ENCODE measurements around the gene TPM1.

- PRO-cap, 7 experiments, result no peak in any of the 7 experiments
Observed at GRCh38 chr15:63042628-63043541, at the start of gene TPM1. Gene TPM1, plus strand, starts transcription at chr15:63042747.

DNA sequence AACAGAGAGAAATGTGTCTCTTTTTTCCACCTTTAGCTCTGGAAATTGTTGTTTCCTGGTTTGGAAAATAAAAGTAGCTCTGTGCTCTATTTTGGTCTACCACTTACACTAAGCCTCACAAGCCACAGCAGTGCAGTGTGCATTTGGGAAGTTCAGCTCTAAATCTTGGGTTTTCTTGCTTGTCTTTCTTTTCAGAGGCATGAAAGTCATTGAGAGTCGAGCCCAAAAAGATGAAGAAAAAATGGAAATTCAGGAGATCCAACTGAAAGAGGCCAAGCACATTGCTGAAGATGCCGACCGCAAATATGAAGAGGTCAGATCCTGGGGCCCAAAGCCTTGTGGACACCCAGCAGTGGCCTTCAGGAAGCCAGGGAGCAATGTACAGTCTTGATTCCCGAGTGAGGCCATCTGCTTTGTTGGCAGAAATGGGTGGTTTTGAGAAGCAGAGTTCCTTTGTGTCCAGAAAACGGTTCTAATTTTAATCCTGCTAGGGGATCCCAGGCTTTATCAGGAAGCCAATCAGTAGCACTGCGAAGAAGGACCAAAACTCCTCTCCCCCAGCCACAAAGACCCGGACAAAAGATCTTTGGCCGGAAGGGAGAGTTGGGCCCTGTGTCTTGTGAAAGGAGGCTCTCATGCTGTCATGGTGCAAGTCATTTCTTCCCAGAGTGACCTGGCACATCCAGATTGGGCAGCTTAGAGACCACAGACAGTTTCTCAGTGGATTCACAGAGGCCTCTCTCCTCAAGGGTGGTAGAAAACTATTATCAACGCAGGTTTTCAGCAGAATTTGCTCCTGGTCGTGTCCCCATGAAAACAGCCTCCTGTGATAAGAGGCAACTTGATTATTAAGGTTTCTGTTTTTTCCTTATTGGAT, 17.1 kb downstream of the TPM1 start:
- PRO-cap, 7 experiments, result no peak in any of the 7 experiments

- PRO-cap, 7 experiments, result no peak in any of the 7 experiments
Observed at GRCh38 chr15:63073051-63074239, 30.9 kb downstream of the TPM1 start.

GRCh38 chr15:63121940-63122879, 549 bp downstream of the LACTB start:
- PRO-cap, 7 experiments, result peak in 7 of 7 experiments; most common plus-strand start chr15:63122485 (in 2); most common minus-strand start chr15:63122353 (in 4)

DNA sequence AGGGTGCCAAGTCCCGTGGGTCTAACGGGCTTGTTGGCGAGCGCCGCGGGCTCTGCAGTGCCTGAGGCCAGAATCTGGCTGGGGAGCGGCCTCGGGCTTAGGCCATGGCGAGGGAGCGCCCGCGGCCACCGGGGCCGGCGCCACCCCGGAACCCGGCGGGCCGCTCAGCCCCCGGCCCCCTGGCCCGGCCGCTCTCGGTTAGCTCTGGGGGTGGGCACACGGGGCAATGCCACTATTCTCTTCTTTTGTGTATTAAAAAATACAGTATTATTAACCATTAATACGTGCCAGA, 297 bp upstream of the RPS27L start:
- PRO-cap, 7 experiments, result no peak in any of the 7 experiments

- PRO-cap, 7 experiments, result peak in 6 of 7 experiments; most common plus-strand start chr15:63192234 (in 5); most common minus-strand start chr15:63191971 (in 2)
Observed at GRCh38 chr15:63191879-63192625, 2.6 kb downstream of the RAB8B start.

- PRO-cap, 7 experiments, result no peak in any of the 7 experiments
Observed at GRCh38 chr15:63341937-63342296, 39.7 kb downstream of the CA12 start.

DNA sequence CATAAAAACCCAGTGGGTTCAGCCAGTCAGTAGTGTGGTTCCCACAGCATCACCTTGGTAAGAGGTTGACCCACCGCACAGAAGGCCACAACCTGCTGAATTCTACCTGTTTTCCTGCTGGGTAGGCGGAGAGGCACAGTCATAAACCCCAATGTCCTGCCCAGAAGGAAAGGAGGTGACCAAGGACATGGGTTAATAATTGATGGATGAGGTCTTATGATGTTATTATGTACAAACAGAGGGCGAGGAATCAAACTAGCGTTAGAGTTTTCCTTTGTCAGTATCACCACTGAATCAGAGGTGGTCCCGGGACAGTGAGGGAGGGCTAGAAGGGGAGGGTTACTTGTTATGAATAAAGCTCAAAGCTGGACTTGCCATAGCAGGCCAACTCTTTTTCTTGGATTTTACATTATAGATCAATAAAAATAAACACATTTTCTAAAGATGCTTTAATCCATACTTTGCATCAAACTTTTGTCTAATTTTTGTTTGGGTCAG, 27.7 kb downstream of the CA12 start:
- PRO-cap, 7 experiments, result no peak in any of the 7 experiments

GRCh38 chr15:63392669-63392897, 10.9 kb upstream of the CA12 start:
- PRO-cap, 7 experiments, result peak in 1 of 7 experiments; most common plus-strand start chr15:63392837 (in 1)

DNA sequence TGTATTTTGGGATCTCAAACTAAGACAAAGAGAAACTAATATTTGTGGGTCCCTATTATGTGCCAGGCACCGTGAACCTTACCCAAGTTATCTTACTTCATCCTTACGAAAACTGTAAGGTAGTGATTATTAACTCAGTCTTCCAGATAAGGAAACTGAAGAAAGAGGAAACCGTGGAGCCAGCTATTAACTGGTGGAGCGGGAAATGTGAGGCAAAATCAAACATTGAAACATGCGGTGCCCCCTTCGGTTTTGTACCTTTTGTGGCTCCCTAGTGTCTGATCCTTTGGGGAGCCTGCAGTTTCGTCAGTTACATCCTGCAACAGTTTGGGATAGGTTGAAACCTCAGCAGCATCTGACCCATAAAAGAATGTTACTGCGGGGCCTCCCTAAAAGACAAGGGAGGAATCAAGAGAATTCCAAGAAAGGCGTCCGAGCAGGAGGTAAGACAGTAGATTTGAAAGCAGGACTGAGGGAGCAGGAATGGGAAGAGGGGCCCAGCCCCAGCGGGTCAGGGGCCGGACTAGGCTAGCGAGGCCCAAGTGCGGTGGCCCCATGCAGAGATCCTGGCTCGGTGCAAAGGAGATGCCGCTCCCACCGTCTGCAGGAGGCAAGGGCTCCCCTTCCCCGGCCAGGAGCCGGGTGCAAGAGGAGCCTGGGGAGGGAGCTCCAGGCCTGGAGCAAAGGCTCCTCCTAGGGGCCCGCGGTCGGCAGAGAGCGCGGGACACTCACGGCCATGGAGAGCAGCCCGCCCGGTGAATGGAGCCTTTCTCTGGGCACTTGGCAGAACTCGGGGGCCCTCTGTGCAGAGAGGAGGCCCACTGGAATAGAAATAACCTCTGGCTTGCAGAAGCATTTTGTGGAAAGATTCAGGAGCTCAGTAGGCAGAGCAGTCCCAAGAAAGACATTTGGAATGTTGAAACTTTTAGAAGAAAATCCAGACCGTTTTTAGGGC, 43.3 kb upstream of the USP3 start:
- PRO-cap, 7 experiments, result no peak in any of the 7 experiments

DNA sequence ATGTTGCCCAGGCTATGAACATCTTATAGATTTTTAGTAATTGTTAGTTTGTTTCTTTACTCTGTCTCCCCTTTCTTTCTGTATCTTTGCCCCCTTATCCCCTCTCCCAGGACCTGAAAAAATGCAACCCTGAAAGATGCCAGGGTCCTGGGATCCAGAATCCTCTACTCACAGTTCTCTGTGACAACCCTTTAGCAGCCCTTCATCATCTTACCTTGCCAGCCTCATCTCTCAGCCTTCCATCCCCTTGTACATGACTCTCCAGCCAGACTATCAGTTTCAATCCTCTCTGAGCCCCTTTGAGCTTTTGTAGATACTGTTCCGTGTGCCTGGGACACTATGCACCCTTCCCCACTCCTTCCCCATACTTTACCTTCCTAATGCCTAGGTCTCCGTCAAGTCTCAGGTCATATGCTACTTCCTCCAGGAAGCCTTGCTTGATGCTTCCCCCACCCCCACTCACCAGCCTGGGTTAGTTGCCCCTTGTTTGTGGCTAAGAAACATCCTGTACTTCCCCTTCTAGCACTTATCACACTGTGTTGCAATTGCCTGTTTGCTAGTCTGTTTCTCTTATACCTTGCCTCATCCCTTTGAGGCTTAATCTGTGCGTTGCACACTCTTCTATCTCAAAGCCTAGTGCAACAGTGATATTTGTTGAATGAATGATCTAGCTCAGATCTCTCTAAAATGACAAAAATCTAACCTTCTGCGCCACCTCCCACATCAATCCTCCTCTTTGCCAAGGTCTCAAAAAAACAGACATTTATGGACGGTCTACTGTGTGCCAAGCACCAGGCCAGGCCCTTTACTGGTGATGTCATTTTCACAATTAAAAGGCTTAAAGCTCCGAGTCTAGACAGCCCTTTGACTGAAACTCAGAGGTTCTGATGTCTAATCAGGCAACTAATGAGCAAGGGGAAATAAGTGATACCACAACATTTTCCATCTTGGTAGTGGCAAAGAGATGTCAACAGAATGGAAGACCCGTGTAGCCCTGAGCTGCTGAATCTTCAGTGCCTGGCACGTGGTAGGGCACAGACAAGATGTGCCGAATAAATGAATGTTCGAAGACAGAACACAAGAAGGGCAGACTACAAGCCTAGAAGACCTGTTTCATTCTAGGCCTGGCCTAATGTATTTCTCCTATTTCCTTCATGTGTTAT, 6.6 kb upstream of the USP3 start:
- PRO-cap, 7 experiments, result peak in 7 of 7 experiments; most common plus-strand start position 600 of the sequence (in 5); most common minus-strand start position 541 of the sequence (in 7)

DNA sequence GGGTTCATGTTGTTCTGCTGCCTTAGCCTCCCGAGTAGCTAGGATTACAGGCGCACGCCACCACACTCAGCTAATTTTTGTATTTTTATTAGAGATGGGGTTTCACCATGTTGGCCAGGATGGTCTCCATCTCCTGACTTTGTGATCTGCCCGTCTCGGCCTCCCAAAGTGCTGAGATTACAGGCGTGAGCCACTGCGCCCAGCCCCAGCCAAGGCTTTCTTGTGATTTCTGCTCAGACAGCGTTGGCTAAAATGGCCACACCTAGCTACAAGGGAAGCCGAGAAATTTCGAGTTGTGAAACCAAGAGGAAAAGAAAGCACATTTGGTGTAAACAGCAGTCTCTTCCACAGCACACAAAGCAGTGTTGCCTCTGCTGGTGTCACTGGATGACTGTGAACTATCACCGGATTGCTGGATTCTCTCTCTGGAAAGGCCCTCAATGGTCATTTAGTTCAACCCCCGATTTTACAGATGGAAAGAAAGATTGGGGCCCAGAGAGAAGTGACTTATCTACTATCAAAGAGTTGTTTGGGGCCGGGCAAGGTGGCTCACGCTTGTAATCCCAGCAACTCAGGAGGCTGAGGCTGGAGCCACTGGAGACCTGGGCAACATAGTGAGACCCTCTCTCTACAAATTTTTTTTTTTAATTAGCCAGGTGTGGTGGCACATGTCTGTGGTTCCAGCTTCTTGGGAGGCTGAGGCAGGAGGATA, 5.5 kb upstream of the USP3 start:
- PRO-cap, 7 experiments, result peak in 5 of 7 experiments; most common plus-strand start position 320 of the sequence (in 5); most common minus-strand start position 222 of the sequence (in 2)

GRCh38 chr15:63550769-63551588, 46.2 kb upstream of the FBXL22 start:
- PRO-cap, 7 experiments, result no peak in any of the 7 experiments

- PRO-cap, 7 experiments, result no peak in any of the 7 experiments
Observed at GRCh38 chr15:63553477-63553862, 43.7 kb upstream of the FBXL22 start.

DNA sequence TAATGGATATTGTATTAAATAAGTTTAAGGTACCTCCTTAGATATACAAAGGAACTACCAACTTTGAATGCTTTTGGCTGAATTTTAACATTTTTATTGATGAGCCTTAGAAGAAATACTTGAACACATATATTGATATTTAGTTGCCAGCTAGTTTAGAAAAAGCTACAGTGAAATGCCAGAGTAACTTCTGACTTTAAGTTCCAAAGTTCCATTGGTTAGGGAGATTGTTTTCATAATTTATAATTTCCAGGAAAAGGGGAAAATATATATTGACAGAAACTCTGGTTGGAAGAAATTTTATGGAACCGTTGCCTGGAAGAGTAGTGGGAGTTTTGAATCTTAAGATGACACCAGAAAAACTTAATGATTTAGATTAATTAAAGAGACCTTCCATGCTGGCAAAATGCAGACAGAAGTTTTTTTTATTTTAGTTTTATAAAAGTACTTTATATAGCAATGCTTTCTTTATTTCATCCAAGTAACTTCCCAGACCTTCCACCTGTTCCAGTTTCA, 27.9 kb upstream of the FBXL22 start:
- PRO-cap, 7 experiments, result no peak in any of the 7 experiments

DNA sequence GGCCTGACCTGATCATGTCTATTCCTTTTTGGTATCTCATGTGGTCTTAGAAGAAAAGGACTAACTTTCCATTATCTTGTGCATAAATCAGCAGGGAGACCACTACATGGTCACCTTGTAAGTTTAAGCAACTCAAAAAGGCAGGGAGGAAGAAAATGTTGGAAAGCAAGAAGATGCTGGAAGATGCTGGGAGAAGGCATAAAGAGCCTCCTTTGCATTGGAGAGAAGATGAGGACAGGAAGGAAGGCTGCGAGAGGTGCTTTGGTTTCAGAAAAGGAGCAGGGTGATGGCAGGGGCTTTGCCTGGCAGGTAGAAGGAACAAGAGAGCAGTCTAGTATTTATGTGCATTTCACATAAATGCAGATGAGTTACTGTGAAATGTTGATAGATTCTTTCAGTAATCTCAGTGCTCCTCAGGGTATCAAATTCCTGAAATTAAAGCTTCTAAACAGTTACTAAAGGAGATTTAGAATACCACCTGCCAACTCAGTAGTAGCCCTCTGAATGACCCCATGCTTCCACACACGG, 14.6 kb upstream of the FBXL22 start:
- PRO-cap, 7 experiments, result peak in 1 of 7 experiments; most common plus-strand start position 277 of the sequence (in 1)

GRCh38 chr15:63596027-63596424, 1.2 kb upstream of the FBXL22 start:
- PRO-cap, 7 experiments, result no peak in any of the 7 experiments

GRCh38 chr15:63615862-63616728, 18.9 kb downstream of the FBXL22 start:
- PRO-cap, 7 experiments, result no peak in any of the 7 experiments

GRCh38 chr15:63888121-63888732, 54.5 kb upstream of the HERC1 start:
- PRO-cap, 7 experiments, result no peak in any of the 7 experiments

DNA sequence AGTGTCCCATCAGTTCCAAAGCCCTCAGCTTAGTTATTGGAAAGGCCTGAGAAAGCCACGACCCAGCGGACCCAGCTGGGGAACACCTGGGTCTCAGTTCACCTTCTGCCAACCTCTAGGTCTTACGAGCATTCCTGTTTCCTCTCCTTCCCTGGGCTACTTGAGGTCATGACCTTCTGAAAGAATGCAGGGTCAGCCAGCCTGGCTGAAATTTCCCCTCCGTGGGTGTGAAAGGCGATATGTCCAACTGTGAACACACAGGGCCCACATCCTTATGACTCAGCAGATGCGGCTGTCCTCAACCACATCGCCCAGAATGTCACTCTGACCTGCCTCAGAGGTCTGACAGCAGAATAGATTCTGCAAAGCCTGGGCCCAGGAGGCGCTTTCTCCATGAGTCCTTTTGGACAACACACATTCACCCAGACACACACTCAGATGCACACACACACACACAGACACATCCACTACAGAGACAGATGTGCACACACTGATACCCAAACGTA, 63.0 kb upstream of the HERC1 start:
- PRO-cap, 7 experiments, result no peak in any of the 7 experiments

Data from T-cell (primary cell).